Hair follicle dermal papilla cell (primary cell): ENCODE measurements around a stretch of chrX.

DNA sequence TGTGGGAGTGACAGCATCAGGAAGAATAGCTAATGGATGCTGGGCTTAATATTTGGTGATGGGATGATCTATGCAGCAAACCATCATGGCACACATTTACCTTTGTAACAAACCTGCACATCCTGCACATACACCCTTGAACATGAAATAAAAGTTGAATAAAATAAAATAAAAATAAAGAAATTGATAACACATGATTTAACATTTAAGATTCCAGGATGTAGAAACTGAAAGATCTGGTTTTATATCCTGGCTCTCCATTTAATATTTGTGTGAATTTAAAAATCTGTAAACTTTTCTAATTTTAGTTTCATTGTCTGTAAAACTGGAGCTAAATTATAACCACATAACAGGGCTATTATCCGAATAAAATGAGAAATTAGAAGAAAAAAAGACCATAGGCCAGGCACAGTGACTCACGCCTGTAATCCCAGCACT is 397.5 kb downstream of the ACTRT1 start:
- CAGE, long polyA plus RNA, result no peak

DNA sequence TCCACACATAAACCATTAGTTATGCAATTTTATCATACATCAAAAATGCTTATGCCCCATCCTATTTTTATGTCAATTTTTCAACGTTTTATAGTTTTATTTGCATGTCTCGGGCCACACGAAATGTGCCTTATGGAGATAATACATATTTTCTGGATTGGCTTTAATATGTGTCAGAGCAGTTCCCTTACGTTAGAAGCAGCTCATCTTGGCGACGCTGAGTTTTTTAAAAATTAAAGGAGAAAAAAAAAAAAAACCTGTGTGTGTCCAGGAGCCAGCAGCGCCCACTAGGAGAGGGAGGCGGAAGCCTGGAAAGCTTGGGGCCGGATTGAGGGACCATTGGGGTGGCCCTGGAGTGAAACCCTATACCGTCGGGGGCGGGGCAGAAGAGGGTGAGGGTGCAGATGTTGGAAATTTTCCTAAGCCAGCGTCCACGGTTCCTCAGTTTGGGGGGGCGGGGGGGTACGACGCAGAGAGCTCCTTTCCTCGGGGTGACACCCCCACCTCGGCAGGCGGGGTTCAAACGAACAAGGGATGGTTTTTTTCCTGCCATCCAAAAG is 1.1 kb downstream of the SMARCA1 start:
- CAGE, long polyA plus RNA, result no peak

- CAGE, long polyA plus RNA, result no peak
Observed at GRCh38 chrX:129522637-129523196, 573 bp downstream of the SMARCA1 start.

DNA sequence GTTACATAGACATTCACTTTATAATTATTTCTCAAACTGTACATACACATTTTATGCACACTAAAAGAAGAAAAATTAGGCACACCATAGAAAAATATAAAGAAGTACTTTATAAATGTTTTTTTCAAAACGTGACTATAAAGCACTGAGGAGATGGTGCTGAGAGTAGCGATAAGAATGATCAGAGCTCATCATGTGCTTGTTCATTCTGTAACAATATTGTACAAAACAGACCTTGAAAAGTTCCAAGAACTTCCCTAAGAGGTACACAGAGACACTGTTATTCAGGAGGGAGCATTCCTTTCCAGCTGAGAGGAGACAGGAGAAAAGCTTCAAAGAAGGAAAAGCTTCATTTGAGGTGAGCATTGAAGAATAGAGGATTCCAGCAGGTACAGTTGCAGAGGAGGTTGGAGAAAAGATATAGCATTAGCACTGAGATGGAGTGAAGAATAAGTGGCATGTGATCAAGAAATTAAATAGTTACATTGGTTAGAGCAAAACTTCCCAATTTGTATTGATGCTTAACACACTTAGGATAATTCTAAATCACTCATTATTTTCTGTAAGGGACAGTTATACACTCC is 7.5 kb upstream of the OCRL start:
- CAGE, long polyA plus RNA, result no peak

- CAGE, long polyA plus RNA, result no peak
Observed at GRCh38 chrX:129540611-129541258, 676 bp downstream of the OCRL start.

GRCh38 chrX:129956978-129958080 is 25.1 kb upstream of the BCORL1 start:
- CAGE, long polyA plus RNA, result no peak

DNA sequence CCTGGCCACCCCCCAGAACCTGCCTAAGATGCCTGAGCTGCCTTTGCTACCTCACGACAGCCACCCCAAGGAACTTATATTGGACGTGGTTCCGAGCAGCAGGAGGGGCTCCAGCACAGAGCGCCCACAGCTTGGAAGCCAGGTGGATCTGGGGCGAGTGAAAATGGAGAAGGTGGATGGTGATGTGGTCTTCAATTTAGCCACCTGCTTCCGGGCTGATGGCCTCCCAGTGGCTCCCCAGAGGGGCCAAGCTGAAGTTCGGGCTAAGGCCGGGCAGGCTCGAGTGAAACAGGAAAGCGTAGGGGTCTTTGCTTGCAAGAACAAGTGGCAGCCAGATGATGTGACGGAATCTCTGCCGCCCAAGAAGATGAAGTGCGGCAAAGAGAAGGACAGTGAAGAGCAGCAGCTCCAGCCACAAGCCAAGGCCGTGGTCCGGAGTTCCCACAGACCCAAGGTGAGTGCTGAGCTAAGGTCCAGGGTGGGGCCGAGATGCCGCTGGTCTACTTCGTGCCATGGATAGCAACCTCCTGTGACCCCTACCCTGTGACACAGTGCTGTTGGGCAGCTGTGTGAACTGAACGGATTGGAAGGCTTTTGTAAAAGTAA is 33.4 kb downstream of the BCORL1 start:
- CAGE, long polyA plus RNA, result no peak

DNA sequence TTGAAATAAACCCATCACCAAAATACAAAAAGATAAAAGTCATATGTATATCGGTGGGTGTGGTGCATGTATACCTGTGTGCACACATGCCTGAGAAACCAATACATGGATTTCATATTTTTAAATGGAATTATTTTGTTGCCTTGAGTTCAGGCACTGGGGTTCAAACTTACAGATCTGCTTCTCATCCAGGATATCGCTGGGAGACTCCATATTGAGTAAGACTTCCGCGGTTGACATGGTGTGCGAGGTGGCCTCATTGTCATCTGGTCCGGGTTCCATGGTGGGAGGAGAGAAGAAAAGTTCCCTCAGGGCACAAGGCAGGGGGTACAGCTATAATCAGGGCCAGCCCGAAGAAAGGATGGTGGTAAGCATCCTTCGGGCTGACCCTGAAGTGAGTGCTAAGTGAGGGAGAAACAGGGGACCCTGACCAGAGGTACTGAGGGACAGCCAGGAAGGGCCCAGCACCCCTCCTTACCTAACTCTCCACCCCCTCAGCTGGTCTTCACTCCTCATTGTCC is 36.4 kb downstream of the ELF4 start:
- CAGE, long polyA plus RNA, result no peak

DNA sequence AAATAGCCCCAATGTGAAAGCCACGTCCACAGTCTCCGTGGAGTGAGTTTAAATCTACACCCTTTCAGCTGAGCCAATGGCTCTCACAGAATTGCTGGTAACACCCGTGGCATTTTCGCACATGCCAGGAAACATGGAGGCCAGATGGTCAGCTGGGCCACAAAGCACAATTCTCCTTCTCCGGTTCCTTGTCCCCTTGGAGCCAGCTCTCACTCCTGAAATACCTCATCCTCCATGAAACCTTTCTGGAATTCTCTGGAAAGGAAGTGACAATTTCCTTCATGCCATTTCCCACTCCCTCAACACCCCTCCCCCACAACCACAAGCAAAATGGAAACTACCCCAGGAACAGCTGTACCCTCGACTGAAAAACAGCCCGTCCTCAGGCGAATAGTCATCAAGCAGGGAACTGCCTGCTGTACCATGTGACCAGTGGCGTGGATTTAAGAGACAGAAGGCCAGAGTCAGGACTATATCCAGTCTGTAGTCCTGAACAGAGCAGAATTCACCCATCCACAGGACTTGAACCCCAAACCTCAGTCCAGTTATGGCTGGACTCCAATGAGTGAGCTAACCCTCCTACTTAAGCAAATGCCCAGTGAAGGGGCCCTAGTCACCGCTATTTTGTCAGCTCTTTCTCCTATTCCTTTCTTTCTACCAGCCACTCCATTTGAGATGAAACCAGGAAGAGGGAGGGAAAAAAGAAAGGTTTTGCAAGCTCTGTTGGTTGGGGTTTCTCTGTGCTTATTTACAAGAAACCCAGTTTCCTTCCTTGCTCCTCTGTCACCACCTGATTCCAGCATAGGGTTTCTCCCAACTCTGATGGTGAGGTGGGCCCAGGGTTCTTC is 24.6 kb downstream of the ELF4 start:
- CAGE, long polyA plus RNA, result no peak

DNA sequence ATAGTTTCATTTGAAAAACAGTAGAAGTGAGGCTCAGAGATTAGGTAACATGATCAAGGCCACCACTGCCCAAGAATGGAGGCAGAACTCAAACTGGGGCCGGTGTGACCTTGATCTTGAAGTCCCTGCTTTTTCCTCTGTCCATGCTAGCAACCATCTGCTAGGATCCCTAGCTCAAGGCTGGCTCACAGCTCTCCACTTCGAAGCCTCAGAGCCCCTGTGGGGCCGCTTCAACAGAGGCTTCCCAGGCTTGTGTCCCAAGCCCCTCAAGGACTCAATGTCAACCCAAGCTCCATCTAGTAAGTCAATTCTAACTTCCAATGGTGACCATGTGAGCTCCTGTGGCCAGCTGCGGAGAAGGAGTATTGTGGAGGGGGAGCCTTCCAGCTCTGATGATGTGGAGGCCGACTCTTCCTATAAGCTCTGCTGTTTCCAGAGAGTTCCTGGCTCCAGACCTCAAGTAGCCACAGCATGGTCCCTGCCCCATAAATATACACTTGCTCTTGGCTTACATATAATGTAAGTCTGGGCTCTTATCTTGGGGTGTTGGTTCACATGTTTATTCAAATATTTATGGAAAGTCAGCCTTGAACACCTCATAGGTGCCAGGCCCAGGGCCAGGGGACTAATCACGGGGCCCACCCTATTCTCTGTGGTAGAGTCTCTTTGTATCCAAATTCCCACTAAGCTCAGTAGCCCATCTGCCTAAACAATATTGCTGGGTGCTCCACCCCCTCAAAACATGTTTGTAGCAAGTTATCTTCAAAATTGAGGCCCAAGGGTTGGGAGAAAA is 14.8 kb downstream of the ELF4 start:
- CAGE, long polyA plus RNA, result no peak

DNA sequence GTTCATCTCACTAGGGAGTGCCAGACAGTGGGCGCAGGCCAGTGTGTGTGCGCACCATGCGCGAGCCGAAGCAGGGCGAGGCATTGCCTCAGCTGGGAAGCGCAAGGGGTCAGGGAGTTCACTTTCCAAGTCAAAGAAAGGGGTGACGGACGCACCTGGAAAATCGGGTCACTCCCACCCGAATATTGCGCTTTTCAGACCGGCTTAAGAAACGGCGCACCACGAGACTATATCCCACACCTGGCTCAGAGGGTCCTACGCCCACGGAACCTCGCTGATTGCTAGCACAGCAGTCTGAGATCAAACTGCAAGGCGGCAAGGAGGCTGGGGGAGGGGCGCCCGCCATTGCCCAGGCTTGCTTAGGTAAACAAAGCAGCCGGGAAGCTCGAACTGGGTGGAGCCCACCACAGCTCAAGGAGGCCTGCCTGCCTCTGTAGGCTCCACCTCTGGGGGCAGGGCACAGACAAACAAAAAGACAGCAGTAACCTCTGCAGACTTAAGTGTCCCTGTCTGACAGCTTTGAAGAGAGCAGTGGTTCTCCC is 115.8 kb downstream of the RBMX2 start:
- CAGE, long polyA plus RNA, result no peak

DNA sequence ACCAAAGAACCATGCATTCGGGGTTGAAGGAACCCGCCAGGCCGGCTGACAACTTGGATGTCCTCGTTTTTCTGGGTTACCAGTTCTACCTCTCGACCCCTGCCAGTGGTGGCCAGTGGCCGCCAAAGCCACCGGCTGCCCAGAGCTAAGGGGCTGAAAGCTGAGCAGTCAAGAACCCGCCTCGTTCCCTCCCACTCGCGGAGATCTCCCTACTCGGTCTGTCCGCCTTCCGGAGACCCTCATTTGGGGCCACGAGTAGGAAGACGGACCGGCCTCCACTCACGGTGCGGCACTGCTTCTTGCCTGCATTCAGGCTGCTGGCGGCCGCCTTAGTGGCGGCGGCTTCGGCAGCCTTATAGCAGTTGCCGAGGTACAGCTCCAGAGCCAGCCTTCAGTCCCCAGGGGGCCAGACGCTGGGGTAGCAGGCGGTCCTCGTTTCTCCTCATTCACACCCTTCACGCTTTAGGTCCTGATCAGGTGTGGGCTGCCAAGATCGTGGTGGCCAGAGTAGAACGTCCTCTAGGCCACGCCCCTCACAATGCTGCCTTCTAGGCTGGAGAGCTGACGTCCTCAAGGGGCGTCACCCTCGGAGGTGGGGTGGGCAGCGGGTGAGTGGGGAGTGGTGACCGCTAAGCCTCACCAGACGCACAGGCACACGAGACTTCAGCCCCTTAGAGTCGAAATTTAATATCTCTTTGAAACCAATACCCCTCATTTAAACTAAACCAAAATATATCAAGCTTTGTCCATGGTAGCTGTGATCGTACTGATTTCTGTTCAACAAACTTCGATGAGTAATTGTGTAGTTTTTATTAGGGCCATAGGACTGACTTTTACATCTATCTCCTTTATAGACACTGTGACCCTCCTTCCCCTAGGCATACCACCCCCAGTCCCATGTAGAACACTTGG is 122.2 kb downstream of the RBMX2 start:
- CAGE, long polyA plus RNA, result no peak

GRCh38 chrX:130560331-130560682 is 158.5 kb downstream of the RBMX2 start:
- CAGE, long polyA plus RNA, result no peak

- CAGE, long polyA plus RNA, result no peak
Observed at GRCh38 chrX:130827531-130827989, 75.4 kb downstream of the ENOX2 start.

- CAGE, long polyA plus RNA, result no peak
Observed at GRCh38 chrX:130848405-130848664, 54.7 kb downstream of the ENOX2 start.

GRCh38 chrX:132119693-132120103 is 8.1 kb downstream of the FRMD7 start:
- CAGE, long polyA plus RNA, result no peak

- CAGE, long polyA plus RNA, result no peak
Observed at GRCh38 chrX:132416916-132417332, 71.9 kb downstream of the MBNL3 start.

GRCh38 chrX:132489215-132490128 is 634 bp upstream of the MBNL3 start:
- CAGE, long polyA plus RNA, result no peak

DNA sequence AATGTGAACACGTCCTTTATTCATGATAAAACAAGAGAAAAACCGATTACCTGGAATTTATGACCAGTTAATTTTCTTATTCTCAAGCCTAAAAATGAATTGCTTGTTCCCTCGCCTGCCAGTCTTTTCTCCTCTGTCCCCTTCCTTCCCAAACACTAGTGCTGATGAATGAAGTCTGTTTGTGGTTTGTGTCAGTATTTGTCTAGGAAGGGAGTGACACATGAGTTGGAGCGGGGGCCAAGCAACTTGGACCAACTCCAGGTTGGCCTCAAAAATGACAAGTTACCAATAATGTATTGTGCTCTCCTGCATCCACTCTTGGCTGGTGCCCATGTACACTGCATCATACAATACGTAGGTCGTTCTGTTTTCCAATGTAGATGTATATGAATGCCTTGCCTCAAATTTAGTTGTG is 222.9 kb upstream of the GPC4 start:
- CAGE, long polyA plus RNA, result no peak

- CAGE, long polyA plus RNA, result no peak
Observed at GRCh38 chrX:134169430-134169781, 67.6 kb upstream of the CCDC160 start.